Measurements from ENCODE around the genes LILRB3, KIR2DL4, SYT5, PTPRH and BRSK1.

DNA sequence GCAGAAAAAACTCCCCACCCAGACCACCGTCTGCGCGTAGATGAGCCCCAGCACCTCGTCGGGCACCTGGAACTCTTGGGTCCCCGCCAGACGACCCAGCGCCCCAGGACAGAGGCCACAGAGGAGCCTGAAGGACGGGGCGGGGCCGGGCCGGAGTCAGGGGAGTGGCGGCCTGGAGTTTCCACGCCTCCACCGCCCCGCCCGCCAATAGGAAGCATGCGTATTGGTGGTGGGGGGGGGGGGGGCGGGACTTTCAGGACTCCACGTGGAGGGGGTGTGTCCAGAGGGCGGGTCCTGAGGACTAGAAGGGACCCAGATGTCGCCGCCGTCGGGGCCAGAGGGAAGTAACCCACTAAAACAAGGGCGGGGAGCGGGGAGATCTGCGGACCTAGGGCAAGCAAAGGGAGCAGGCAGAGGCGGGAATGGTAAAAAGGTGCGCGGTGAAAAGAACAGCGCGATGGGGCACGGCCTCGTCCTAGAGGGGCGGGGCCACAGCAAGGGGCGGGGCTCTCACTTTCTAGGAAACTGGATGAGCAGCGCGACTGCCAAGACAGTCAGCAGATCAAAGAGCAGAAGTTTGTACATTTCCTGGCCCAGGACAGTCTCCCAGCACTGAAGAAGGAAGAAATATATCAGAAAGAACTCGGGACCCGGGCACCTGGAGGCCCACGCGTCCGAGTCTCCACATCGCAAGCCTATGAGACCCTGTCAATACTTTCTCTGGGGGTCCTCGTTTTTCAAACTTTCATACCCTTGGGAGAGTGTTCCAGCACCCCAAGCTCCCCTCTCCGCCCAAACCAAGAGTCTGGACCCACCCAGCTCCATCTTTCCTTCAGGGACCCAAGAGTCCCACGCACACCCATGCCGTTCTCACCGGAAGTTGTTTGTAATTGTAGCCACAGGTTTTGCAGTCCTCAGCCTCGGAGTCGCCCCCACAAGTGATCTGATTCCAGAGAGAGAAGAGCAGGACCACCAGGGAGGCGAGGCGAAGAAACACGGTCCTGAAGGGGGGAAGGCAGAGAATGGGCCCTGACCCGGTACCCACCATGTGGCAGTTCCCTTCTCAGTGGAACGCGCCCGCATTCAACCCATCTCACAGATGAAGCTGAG, 3.0 kb upstream of the LENG1 start:
- RAMPAGE, long total RNA = no peak
- RRBS = no CpG with 5 or more reads among the region's 59 CpGs

GRCh38 chr19:54188981-54189163, 508 bp downstream of the MBOAT7 start:
- RAMPAGE, long total RNA = no peak
- RRBS = 3% methylated on average over 5 of the region's 7 CpGs

DNA sequence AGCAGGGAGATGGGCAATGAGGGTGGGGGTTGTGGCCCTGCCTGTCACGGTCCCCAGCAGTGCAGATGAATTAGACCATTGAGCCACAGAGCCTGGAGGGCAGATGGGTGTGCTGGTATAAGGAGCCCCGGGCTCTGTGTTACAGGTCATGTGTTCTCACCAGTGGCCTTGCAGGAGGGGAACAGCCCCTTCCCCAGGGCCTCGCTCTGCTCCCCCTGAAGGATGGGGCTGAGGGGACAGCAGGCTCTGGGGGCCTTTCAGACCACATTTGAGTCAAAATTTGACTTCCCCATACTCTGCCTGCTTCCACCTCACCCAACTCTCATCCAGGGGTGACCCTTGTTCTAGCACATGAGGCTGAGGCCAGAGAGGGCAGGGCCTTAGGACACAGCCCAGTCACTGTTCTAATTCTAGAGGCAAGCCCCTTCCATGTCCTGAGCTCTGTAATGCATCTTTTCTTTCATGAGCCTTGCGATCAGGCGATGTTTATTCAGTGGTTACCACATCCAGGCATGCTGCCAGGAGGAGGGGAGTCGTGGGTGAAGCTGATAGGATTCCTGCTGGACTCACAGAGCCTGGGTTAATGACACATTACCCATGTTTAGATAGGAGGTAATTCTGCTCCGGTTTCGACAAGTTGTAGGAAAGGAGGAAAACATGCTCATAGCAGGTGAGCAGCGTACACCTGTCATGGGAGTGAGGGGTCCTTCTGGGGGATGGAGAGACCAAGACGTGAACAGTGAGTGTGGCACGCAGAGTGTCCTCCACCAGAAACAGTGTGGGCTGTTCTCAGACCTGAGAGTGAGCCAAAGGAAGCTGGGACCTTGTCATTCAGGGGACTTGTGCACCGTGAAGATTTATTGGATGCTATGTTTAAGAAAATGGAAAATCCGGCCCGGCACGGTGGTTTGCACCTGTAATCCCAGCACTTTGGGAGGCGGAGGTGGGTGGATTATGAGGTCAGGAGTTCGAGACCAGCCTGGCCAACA, 9.2 kb downstream of the RPS9 start:
- RAMPAGE, long total RNA = no peak
- RRBS = no CpG with 5 or more reads among the region's 17 CpGs

DNA sequence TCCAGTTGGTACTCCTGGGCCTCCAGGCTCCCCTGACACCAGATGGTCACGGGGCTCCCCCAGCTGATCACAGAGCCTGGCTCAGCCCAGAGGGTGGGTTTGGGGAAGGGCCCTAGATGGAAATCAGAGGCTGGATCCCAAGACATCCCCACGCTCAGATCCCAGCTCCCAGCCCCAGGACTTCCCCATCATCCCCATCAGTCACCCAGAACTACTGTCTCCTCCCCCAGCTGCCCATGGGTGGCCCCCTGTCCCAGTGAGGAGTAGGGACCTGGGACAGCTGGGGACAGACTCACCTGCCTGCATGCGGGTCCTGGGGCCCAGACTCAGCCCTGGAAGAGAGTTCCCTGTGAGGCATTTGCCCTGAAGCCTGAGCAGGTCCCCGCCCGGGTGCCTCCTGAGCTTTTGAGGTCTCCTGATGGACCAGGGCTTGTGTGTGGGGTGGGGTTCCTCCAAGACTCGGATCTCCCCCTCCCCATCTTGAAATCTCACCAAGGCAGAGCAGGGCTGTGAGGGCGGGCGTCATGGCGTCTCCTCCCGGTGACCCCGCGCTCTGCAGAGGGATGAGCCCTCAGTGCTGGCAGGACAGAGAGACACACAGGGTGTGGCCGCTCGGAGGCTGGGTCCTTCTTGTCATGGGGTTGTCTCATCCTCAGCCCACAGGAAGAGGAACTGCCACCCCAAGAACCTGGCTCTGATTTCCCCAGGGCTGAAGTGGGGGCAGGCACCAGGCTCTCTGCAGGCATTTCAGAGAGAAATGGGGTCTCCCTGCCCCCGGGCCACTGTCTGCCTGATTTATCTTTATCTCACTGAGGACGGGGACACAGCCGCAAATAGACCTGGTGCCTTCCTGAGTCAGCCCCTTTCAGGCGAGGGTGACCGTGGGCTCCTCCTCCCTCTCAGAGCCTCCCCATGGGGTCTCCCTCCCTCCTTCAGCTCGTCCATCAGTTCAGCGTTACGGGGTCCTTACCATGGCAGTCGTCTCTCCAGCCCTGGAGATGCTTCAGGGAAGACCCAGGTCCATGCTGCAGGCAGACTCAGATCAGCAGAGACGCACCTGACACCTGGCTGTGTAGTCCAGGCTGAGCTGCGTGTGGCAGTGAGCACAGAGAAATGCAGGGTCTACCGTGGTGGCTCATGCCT, at the start of gene LILRB3:
LILRB3 (minus strand) TSS at position 557 of the 1,143 bp plus-strand sequence.
- RAMPAGE, long total RNA = no peak
- RRBS = no CpG with 5 or more reads among the region's 26 CpGs

DNA sequence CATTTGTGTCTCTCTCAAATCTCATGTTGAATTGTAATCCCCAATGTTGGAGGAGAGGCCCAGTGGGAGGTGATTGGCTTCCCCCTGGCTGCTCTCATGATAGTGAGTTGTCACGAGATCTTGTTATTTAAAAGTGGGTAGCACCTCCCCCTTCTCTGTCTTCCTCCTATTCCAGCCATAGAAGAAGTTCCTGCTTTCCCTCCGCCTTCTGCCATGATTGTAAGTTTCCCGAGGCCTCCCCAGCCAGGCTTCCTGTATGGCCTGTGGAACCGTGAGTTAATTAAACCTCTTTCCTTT, 3.8 kb downstream of the LILRA4 start:
- RAMPAGE, long total RNA = no peak
- RRBS = no CpG with 5 or more reads among the region's 4 CpGs

DNA sequence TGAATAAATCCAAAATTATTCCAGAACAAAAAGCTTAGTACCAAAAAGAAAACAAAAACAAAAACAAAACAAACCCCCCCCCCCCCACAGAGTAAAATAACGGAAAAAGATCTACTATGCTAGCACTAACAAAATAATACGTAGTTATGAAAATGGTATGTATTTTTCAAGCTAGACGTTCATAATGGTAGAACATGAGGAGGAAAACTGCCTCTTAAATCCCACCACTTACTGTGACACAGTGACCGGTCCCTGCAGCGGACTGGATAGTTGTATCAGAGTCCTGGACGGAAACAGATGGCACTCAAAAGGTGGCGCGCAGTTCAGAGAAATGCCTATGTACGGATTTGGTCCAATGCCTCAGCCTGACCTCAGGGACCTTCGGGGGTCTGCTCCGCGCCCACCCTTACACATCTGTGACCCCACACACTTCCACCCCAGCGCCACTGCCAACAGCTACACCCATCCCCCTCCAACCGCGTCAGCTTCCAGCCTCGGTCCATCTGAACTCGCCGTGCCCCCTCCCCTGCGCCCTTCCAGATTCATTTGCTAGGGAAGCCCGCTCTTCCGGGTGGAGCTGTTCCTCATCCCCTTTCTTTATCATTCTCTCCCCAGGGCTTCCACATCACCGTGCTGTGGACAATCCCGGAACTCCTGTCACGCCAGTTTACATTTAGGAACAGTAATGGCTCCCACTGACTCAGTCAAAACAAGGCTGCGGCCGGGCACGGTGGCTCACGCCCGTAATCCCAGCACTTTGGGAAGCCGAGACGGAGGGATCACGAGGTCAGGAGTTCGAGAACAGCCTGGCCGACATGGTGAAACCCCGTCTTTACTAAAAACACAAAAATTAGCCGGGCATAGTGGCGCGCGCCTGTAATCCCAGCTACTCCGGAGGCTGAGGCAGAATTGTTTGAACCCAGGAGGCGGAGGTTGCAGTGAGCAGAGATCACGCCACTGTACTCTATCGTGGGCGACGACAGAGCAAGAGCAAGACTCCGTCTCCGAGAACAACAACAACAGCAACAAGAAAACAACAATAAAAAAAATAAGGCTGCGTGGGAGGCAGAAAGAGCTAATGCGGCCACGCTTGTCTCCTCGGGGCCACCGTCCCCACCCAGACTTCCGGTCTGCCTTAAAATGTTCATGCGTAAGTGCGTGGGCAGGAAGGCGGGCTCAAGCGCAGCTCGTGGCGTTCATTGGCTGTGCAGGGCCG, 658 bp upstream of the LENG8 start:
- RAMPAGE, long total RNA = no peak
- RRBS = 1% methylated on average over 6 of the region's 60 CpGs

DNA sequence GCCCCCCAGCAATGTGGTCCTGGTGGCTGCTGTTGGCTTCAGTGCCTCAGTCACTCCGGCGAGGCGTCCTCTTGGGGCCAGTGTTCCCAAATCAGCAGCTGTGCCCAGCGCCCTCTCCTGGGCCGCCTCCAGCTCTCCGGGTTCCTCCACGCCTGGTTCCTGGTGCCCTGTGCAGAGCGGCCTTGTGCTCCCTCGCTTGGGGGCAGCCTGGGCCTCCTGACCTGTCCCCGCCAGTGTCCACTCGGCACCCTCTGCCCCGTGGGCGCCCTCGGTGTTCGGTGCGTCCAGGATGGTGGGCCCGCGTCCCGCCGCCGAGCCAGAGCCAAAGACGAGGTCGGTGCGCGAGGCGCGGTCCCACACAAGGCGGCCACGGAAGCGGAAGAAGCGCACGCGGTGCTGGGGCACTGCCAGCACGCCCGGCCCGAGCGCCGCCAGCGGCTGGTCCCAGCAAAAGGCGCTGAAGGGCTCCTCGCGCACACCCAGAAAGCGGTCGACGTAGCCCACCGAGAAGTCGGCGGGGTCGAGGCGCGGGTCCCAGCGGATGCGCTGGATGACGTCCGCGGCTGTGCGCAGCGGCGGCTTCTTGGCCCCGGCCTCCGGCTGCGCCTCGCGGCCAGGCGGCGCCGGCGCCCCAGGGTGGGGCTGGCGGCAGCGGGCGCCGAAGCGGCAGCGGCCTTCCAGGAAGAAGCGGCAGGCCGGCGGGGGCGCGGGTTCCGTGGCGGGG, 651 bp downstream of the LENG9 start:
- RAMPAGE, long total RNA = no peak
- RRBS = 12% methylated on average over 20 of the region's 81 CpGs

GRCh38 chr19:54470497-54471425, 2.3 kb downstream of the CDC42EP5 start:
- RAMPAGE, long total RNA = no peak
- RRBS = 2% methylated on average over 7 of the region's 38 CpGs

GRCh38 chr19:54492452-54493022, 10.1 kb upstream of the LAIR2 start:
- RAMPAGE, long total RNA = no peak
- RRBS = no CpG with 5 or more reads among the region's 26 CpGs

DNA sequence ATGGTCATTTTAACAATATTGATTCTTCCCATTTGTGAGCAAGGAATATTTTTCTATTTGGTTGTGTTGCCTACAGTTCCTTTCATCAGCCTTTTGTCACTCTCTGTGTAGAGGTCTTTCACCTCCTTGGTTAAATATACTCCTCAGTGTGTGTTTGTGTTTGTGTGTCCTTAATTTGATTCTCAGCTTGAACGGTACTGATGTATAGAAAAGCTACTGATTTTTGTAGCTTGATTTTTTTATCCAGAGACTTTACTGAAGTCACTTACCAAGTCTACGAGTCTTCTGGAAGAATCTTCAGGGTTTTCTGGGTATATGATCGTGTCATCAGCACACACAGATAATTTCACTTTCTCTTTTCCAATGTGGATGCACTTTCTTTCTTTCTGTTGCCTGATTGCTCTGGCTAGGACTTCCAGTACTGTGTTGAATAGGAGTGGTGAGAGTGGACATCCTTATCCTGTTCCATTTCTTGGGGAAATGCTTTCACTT, 8.0 kb upstream of the LILRB1 start:
- RAMPAGE, long total RNA = no peak
- RRBS = no CpG with 5 or more reads among the region's 3 CpGs

GRCh38 chr19:54803322-54803866, at the start of gene KIR2DL4:
Gene KIR2DL4, plus strand, starts transcription at chr19:54803610.
- RAMPAGE, long total RNA = no peak
- RRBS = no CpG with 5 or more reads among the region's 15 CpGs

DNA sequence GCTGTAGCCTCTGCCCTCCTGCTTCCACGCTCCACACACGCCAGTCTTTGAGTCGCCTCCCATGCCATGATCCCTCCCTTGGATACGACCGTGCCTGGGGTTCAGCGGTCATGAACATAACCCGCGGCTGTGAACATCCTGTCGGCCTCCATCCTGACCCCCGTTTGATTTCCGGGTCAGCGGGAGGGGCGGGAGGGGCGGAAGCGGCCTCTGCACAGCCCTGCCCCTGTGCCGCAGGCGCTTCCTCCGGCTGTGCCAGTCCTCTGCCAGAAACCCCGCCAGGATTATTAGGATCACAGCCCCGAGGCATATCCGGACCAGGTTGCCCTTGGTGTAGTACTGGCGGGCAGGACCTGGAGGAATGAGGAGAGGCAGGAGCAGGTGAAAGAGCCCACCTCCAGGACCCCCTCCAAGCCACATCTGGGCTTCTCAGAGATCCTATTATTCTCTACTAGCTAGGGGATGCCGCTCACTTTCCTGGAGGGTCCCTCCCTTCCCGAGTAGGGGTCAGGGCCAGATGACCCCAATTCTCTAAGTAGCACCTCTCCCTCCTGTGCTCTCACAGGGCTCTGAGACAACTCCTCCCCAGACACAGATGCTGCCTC, 23.1 kb downstream of the GP6 start:
- RAMPAGE, long total RNA = no peak
- RRBS = 70% methylated on average over 11 of the region's 24 CpGs

DNA sequence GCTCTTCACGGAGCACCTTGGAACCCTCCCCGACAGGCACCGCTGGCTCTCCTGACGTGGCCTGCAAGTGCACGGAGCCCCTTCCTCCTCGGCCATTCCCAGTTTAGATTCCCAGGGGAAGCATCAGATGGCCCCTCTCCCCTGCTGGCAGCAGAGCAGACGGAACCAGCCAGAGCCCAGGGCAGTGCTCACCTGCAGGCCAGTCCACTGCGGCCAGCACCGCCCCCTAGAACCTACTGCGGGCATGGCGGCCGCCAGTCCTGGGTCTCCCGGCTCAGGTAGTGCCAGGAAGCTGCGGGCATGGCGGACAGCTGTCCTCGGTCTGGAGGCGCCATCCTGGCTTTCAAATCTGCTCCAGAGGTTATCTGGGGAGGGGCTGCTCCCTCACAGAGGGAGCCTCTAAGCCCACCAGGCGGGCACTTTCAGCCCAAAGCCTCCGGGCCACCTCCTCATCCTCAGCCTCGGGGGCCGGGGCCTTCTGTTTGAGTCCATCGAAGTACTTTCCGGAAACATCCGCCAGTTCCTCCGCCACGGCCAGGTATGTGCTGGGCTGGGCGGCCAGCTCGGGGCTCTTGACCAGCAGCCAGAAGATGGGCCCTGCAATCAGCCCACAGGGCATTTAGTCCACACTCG, 6.8 kb upstream of the GP6 start:
- RAMPAGE, long total RNA = no peak
- RRBS = 100% methylated on average over 2 of the region's 29 CpGs

DNA sequence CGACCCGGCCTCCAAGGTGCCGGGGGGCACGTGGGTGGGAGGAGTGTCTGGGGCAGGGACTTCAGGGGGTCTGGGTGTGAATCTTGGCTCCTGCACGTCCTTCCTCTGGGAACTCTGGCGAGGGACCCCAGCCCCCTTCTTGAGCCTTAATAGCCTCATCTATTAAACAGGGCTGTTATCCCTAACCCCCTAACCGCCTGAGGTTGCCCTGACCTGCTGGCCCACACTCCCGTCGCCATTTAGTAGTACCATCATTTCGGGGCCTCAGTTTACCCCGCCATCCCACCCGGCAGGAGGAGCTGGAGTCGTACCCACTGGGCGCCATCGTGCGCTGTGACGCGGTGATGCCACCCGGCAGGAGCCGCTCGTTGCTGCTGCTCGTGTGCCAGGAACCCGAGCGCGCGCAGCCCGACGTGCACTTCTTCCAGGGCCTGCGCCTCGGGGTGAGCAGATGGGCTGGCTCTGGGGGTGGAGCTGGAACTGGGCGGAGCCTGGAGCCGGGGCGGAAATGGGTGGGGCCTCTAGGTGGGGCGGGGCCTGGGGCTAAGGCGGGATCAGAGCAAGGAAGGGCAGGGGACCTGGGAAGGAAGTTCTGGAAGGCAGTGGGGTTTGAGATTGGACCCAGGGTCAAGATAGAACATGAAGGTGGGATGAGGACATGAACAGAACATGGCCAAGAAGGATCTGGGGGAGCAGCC, 4.3 kb downstream of the EPS8L1 start:
- RAMPAGE, long total RNA = no peak
- RRBS = 17% methylated on average over 8 of the region's 35 CpGs

- RAMPAGE, long total RNA = no peak
- RRBS = 4% methylated on average over 5 of the region's 66 CpGs
These were observed at the start of gene SYT5 for GRCh38 chr19:55179708-55180678. Gene SYT5, minus strand, starts transcription at chr19:55180289.

GRCh38 chr19:55208918-55209793, at the start of gene PTPRH:
Gene PTPRH, minus strand, starts transcription at chr19:55209501.
- RAMPAGE, long total RNA = no peak
- RRBS = no CpG with 5 or more reads among the region's 24 CpGs

DNA sequence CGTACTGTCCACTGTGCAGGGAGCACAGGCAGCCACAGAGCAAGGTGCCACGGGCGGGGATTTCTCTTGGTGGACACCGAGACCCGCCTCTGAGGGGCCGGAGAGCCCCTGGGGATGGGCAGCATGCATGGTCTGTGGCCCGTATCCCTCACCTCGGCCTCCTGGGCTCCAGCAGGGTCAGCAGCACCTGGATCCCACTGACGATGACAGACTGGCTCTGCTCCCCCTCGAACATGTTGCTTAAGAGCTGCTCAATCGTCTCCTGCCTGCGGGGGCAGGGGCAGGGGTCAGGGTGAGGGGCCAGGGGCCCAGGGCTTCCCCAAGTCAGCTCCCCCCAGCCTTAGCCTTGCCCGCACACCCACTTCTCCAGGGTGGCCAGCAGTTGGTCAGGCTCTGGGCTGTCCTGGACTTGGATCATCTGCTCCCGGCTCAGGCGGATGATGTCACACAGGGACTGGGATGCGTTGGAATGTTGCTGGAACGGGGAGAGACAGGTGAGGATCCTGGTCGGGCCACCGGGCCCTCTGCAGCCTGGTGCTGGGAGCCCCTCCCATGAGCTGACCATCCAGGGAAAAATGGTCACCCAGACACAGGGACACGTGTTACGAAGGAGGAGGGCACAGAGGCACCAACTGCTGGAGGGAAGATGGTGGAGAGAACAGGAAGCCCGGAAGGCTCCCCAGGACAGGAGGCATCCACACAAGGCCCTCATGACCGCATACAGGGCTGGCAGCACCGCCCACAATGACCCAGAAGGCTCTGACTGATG, 13.6 kb upstream of the TMEM86B start:
- RAMPAGE, long total RNA = no peak
- RRBS = 88% methylated on average over 4 of the region's 24 CpGs

GRCh38 chr19:55253625-55254145, 5.1 kb downstream of the PPP6R1 start:
- RAMPAGE, long total RNA = no peak
- RRBS = 68% methylated on average over 3 of the region's 10 CpGs

GRCh38 chr19:55279359-55279754, 553 bp downstream of the HSPBP1 start:
- RAMPAGE, long total RNA = no peak
- RRBS = 3% methylated on average over 8 of the region's 23 CpGs

- RAMPAGE, long total RNA = no peak
- RRBS = under 1% methylated on average over 12 of the region's 35 CpGs
These were observed at the start of gene BRSK1 for GRCh38 chr19:55283576-55284303. Gene BRSK1, plus strand, starts transcription at chr19:55283997.